Vein endothelial cell (primary cell): ENCODE results near the genes U2AF1, KRTAP10-7 and KRTAP12-1.

GRCh38 chr21:43107471-43107670 lies at the start of gene U2AF1:
U2AF1 (minus strand) TSS chr21:43107570.
- CAGE, long polyA plus RNA = start-site peak on the minus strand at chr21:43107560-43107570, 1,309 and 295 reads in 2 replicates

- CAGE, long polyA plus RNA = no peak
Measured at GRCh38 chr21:43333034-43333328, 94.0 kb downstream of the SIK1 start.

DNA sequence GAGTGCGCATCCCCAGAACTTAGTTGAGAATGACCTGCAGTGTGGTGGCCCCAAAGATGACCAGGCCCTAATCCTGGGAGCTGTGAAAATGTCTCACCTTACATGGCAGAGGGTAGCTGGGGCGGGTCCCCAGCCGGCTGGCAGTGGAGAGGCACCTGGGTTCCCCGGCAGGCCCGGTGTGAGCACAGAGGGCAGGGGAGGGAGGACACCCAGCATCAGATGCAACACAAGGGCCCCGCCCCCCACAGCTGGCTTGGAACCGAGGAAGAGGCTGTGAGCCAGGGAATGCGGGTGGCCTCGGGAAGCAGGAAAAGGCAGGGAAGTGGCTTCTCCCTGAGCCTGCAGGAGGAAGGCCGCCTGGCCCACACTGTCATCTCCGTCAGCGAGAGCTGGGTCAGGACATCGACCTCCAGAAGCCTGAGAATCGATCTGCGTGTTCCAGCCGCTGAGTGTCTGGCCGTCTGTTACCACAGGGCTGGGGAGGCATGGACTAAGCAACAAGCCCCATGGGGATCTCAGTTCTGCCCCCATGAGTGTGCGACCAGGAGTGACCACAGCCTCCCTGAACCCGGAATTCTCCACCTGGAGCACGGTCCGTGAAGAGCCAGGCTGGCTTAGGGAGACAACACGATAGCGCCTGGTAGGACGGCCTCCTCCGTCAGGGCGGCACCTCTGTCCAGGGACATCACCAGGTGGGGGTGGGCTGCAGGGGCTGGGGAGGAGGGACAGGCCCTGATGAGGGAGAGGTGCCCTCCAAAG lies 87.2 kb downstream of the SIK1 start:
- CAGE, long polyA plus RNA = no peak

DNA sequence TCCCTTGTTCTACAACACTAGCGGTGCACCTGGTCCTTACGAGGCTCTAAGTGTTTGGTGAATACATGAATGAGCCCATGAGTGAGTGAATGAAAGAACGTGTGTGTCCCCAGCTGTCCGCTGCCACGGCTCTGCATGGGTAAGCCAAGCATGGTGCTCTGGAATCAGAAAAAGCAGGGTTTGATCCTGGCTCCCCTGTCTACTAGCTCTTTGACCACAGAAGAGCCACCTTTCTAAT lies 7.9 kb downstream of the H2BC12L start:
- CAGE, long polyA plus RNA = no peak

DNA sequence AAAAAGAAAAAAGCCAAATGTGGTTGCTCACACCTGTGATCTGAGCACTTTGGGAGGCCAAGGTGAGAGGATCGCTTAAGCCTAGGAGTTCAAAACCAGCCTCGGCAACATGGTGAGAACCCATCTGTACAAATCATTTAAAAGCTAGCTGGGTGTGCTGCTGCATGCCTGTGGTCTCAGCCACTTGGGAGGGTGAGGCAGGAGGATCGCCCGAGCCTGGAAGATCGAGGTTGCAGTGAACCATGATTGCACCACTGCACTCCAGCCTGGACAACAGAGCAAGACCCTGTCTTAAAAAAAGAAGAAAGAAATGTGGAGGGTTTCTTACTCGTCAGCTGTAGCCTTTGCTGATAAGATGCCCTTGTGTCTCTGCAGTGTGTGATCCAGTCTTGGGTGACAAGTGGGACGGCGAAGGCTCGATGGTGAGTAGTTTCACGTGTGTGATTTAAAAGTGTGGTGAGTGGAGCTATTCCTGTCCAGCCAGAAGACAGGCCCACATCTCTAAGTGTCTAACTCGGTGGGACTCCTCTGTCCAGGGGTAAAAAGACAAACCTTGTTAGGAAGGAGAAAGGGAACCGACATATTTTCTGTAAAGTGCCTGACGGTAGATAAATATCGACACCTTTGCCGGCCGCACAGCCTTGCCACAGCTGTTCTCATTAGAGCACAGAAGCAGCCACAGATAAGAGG lies 26.9 kb downstream of the PDXK start:
- CAGE, long polyA plus RNA = no peak

GRCh38 chr21:43755594-43756391 lies 20.3 kb downstream of the CSTB start:
- CAGE, long polyA plus RNA = no peak

- CAGE, long polyA plus RNA = no peak
Measured at GRCh38 chr21:43811941-43812865, 22.8 kb downstream of the RRP1 start.

DNA sequence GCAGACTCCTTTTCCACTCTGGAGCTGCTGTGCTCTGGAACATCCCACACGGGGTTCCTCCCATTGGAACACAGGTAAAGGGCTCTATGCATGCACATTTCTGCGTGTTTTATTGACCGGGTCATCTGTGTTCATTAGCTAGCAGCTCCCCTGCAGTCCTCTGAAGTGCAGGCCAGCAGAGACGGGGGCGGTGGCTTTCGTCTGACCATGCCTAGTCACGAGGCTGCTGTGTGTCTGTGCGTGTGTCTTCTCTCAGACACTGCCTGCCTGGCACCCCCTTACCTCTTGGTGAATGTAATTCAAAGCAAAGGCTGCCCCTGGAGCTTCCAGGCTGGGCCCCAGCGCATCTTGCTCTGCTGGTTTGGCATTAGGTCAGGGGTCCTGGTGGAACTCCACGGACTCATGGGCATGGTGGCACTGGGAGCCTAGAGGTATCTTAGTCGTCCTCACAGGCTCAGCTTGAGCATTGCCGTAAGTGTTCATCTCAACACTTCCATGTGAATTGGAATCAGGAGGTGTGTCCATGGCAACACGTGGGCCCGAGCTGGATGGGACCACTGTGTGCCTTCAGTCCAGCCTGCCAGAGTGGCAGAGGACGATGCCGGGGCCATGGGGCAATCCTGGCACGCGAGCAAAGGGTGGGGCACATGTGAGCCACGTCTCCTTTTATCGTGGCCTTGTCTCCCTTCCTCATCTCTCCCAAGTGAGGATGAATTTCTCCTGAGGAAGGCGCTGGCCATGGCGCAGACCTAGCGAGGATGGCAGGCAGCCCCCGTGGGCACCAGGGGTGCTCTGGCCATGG lies 46.8 kb downstream of the AGPAT3 start:
- CAGE, long polyA plus RNA = no peak

GRCh38 chr21:43924944-43925704 lies 60.1 kb downstream of the AGPAT3 start:
- CAGE, long polyA plus RNA = no peak

GRCh38 chr21:43938693-43939471 lies 73.2 kb upstream of the TRAPPC10 start:
- CAGE, long polyA plus RNA = no peak

- CAGE, long polyA plus RNA = no peak
Measured at GRCh38 chr21:44010974-44011496, 1.1 kb upstream of the TRAPPC10 start.

DNA sequence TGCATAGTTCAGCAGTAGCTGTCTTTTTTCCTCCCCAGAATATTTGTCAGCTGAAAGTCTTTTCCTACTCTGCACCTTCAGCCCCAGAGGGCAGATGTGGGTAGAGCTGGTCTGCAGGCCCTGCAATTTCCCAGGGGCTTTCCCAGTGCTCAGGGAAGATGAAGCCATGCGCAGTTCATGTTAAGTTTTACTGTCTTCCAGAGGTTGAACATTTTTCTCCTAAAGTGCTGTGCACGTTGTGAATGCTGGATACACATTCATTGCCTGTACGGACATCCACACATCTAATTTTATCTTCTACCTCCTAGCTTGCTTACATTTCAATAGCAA lies 1.7 kb downstream of the TRAPPC10 start:
- CAGE, long polyA plus RNA = no peak

GRCh38 chr21:44035654-44036198 lies 23.6 kb downstream of the TRAPPC10 start:
- CAGE, long polyA plus RNA = no peak

GRCh38 chr21:44037518-44038062 lies 25.5 kb downstream of the TRAPPC10 start:
- CAGE, long polyA plus RNA = no peak

GRCh38 chr21:44065201-44065858 lies 41.9 kb upstream of the PWP2 start:
- CAGE, long polyA plus RNA = no peak

GRCh38 chr21:44077177-44078340 lies 29.6 kb upstream of the PWP2 start:
- CAGE, long polyA plus RNA = no peak

DNA sequence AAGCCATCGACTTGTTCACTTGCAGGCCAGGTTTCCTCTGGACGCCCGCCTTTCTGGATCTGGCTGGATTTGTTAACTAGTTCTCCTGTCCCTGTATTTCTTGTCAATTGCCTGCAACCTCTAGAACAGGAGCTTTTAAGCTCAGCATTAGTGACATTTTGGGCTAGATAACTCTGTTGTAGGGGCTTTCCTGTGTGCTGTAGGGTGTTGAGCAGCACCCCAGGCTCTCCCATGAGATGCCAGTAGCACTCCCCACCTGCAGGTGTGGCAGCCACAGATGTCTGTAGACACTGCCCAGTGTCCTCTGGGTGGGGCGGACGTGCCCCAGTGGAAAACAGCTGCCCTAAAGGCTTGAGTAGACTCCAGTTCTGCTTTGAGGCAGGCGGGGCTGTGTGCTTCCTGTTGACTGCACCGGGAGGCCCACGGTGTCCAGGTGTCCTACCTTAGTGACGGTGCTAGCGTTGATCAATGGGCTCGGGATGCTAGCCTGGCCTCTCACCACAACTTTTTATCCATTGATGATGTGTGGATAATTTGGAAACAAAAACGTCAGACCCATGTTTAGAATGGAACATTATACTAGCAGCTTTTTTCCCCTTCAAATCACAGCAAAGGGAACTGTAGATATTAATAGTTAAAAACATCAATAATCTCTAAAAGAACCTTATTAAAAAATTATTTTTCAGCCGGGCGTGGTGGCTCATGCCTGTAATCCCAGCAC lies 16.8 kb upstream of the PWP2 start:
- CAGE, long polyA plus RNA = no peak

- CAGE, long polyA plus RNA = no peak
Measured at GRCh38 chr21:44600425-44601045, at the start of gene KRTAP10-7. KRTAP10-7 (plus strand) TSS chr21:44600597.

- CAGE, long polyA plus RNA = no peak
Measured at GRCh38 chr21:44681920-44682457, at the start of gene KRTAP12-1. KRTAP12-1 (minus strand) TSS chr21:44682163.

- CAGE, long polyA plus RNA = no peak
Measured at GRCh38 chr21:44860953-44861595, 12.4 kb downstream of the PTTG1IP start.